Airway epithelial cell (primary cell): ENCODE measurements around the gene SH3TC2.

GRCh38 chr5:148098861-148099509 is 35.2 kb downstream of the SPINK5 start:
- RAMPAGE, long total RNA, result no peak

GRCh38 chr5:148147399-148147764 is 21.0 kb upstream of the SPINK14 start:
- RAMPAGE, long total RNA, result no peak

GRCh38 chr5:148385212-148386134 is 1.7 kb downstream of the FBXO38 start:
- RAMPAGE, long total RNA, result no peak

DNA sequence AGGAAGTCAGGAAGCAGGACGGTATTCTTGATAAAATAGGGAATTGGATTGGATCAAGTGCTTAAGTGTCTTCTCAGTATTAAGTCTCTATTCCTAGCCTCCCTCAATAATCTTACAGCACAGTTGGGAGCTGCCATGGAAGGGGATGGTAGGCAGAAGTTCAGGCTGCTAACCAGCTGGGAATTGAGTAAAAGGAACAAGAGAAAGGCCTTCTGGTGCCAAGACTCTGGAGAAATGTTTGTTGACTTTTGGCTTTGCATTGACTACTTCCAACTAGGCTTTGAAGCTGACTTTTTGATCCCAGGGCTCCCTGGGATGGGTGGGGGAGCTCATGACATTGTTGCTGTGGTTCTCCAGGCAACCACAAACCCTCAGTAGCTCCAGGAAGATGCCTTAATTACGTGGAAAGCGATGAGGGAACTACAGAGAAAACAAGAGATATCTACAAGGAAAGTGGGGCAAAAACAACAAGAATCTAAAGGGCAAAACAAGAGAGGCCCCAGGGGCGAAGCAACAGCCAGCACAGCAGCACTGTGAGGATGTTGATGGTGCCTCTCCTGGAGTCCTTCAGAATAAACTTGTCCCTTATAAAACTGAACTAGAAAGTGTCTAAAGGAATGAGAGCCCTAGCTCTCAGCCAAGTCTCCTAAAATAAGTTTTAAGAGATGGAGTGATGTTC is 85.3 kb upstream of the HTR4 start:
- RAMPAGE, long total RNA, result no peak

GRCh38 chr5:148805856-148806533 is 20.4 kb upstream of the ADRB2 start:
- RAMPAGE, long total RNA, result no peak

- RAMPAGE, long total RNA, result no peak
Observed at GRCh38 chr5:148834560-148835045, 8.2 kb downstream of the ADRB2 start.

DNA sequence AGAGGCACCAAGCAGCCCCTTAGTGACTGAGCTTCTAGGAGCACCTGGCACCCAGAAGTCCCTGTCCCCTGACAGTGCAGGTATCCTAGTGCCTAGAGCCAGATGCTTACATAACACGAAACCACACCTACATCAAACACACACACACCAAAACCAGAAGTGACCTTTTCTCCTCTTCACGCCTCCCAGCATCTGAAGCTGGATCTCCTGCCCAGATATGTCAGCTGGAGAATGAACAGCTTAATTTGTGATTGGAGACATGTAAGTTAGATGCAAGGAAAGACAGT is 89.0 kb downstream of the ADRB2 start:
- RAMPAGE, long total RNA, result no peak

DNA sequence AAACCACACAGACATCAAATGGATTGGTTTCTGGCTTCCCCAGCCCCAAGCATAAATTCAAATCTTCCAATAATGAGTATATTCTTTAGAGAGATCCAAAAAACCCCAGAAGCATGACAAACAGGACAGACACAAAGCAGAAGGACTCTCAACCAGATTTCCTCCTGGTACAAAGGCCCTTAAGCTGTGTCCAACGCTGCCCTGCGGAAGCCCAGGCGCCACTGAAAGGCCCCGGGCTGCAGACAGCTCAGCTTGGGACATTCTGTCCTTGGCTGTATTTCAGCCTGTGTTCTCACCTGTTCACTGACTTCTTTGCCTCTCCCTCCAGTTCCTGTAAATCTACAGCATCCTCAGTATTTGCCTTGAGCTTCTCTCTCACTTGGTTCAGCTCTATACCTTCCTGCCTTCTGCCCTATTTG is 96.6 kb downstream of the SH3TC2 start:
- RAMPAGE, long total RNA, result no peak

DNA sequence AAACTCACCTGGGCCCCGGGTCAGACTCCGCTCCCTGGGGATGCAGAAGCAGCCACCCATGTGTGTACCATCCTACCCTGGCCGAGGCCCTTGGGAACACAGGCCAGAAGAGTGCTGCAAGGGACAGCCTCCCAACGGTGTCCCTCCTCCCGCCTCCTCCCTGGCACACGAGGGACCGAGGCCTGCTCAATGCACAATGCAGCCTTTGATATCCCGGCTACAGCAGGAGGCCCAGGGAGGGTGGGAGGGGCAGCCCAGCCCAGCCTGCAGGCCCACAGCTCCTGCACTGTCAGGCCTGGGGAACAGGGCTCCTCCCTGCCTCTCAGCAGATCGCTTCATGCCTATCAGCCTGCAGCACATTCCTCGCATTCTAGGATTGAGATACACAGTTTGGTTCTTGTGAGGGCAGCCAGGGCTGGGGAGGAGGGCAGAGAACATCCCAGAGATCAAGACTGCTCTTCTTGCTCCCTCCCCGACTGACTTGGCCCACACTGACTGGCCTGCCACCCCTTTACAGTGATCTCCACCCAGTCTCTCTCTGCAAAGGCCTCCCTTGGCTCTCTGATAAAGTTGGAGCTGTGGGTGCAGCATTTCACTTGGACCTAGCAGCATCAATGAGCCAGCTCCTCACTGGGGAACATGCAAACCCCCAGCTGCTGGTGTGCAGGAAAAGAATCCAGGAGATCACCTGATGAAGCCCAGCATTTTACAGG is at the start of gene SH3TC2:
Gene SH3TC2, minus strand, starts transcription at position 100 of the 713 bp plus-strand sequence.
- RAMPAGE, long total RNA, result no peak

- RAMPAGE, long total RNA, result no peak
Observed at GRCh38 chr5:149162351-149163024, 21.2 kb downstream of the ABLIM3 start.

DNA sequence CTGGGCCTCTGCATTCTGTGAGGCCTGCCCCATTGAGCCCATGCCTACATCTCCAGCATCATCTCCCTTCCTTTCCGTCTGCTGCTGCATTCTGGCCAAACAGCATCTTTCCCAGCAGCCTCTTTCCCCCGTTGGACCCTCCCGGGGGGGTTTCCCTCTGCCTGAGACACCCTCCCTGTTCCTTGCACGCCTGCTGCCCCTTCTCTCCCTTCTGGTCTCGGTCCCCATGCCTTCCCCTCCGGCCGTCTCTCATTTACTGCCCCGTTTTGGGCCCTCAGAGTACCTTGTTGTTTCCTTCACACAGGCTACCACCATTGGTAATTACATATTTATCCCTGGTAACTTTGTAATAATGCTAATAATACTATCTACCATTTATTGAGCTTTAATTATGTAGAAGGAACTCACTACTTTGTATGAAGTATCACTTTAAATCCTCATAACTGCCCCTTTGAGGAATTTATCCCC is 64.5 kb upstream of the AFAP1L1 start:
- RAMPAGE, long total RNA, result no peak

- RAMPAGE, long total RNA, result no peak
Observed at GRCh38 chr5:149217317-149217805, 54.3 kb upstream of the AFAP1L1 start.

DNA sequence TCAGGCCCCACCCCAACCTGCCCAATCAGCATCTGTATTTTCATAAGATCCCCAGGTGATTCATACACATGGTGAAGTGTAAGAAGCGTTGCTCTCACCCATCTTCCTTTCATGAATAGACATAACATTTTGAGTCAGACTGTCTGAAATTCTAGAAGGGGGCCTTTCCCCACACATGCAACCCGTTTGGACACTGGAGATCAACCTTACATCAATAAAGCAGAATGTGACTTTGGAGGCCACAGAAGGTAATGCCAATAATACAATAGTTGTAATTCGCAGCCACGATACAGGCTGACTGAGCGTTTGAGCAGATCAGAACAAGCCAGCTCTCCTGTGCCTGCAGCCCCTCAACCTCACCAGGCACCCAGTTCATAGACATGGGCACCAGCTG is 9.2 kb upstream of the AFAP1L1 start:
- RAMPAGE, long total RNA, result no peak

- RAMPAGE, long total RNA, result no peak
Observed at GRCh38 chr5:149320261-149320548, 25.1 kb upstream of the GRPEL2 start.

- RAMPAGE, long total RNA, result no peak
Observed at GRCh38 chr5:149405157-149406180, 26.4 kb upstream of the IL17B start.

DNA sequence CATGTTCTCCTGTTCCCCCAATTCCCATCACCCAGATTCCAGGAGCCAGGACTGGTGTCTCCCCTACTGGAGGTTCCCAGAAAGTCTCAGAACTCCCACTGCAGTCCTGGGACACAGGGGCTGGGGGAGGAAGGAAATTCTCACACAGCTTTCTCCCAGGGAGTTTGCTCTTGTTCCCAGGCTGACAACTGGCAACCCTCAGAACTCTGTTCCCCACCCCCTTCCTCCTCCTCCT is 27.1 kb upstream of the IL17B start:
- RAMPAGE, long total RNA, result no peak

GRCh38 chr5:149432587-149433394 is 53.7 kb upstream of the IL17B start:
- RAMPAGE, long total RNA, result no peak

DNA sequence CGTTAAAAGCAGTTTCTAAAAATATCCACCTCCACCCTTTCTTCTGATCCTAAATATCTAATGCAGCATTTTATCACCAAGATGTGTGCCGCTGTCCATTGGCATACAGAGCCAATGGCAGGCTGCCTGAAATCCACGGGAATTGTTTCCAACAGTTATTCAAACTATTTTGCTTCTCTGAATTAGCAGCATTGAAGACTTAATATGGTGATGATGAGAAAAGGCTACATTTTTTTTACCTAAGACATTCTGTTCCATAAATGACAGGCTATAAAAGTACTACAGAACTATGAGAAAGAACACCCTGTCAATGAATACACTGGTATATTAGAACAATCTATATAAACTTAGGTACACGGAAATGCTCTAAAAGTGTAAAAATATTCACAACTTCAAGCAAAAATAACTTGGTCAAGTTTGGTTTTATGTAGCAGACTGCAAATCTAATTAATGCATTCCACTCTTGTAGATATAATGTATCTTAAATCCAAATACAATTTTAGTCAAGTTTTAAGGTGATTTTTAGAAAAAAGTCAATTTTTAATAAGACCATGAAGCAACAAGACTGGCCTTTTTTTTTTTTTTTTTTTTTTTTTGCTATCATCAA is 61.4 kb downstream of the CSNK1A1 start:
- RAMPAGE, long total RNA, result no peak

DNA sequence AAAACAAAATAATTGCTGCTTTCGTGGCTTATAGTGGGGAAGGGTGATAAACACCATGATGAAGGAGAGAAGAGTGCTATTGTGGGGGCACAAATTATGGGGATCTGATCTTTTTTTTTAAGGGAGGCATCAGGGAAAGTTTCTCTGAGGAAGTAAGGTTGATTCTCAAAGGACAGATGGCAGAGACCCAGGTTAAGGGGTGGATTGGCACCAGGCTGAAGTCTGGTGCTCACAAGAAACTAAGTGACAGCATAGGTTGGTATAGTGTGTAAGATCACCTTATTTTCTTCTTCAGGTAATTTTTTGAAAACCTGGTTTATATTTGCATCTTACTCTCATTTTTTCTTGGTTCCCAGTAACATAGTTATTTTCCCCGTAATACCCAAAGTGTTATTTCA is 18.0 kb downstream of the CSNK1A1 start:
- RAMPAGE, long total RNA, result no peak

DNA sequence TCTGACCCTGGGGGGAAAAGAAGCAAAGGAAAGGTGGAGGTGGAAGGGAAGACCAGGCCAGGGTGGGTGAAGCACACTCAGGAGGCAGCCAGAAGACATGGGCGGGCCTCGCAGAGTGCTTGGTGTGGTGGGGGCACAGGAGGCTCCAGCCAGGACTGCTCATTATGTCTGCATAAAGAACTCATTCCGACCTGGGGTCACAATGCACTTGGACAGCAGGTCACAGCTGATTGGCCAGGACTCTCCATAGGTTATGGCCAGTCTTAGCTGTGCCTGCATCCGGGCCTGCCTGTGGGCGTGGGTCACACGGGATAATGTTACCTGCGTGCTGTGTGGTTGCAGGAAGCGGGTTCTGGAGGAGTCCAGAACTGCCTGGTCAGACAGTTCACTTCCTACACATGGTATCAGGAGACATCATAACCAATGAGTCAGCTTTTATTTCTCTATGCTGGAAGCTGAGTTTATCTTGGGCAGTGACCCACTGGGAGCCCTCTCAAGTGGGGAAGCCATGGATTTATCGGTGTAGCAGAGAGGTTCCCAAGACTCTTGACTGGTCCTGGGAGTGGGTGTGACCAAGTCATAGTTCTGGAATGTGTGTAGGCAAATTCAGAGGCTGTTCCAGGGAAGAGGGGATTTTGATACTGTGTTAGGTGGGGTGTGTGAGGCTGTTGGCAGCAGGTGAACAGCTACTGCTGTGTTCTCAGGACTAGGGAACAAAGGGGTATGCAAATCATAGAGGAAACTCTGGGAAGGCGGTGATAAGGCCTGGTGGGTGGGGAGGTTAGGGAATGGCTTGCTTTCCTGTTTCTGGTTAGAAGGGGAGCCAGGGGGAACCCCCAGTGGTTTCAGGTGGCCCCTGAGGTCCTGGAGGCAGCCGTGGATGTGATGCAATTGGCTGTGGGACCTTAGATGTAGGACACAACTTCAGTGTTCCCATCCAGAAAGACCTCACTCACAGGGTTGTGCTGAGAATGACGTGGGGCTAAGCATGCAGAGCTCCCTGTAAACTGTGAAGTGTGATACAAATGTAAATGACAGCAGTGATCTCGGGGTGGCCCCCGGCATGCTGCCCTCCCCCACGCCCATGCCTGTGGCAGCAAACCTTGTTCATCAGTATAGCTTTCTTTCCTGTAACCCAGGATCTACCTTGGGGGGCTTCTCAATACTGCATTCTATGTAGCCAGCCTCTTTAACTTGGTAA is 51.3 kb downstream of the ARHGEF37 start:
- RAMPAGE, long total RNA, result no peak